Airway epithelial cell (primary cell): Measurements from ENCODE around the genes FUT2, FUT1 and CGB5.

GRCh38 chr19:48675274-48675995 is 2.6 kb upstream of the NTN5 start:
- RAMPAGE, long total RNA, result no peak

DNA sequence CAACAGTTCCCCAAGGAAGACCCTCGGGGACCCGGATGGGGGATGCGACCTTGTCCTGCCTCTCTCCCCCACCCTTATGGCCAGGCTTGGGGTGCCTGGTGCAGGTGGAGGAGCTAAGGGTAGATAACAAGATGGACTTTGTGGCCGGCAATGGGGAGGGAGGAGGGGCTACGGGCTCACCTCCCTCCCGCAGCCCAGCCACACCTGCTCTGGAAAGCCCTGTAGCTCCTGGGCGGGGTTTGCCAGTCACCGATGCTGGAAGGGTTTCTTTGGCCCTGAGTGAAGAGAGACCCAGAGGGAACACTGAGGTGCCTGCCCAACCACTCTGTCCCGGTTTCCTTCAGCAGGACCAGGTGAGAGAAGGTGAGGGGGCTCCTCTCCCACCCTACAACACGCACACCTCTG is at the start of gene FUT2:
Gene FUT2, plus strand, starts transcription at position 245 of the 405 bp plus-strand sequence.
- RAMPAGE, long total RNA, result no peak

- RAMPAGE, long total RNA, result no peak
These were observed 1.6 kb downstream of the IZUMO1 start for GRCh38 chr19:48745013-48745673.

DNA sequence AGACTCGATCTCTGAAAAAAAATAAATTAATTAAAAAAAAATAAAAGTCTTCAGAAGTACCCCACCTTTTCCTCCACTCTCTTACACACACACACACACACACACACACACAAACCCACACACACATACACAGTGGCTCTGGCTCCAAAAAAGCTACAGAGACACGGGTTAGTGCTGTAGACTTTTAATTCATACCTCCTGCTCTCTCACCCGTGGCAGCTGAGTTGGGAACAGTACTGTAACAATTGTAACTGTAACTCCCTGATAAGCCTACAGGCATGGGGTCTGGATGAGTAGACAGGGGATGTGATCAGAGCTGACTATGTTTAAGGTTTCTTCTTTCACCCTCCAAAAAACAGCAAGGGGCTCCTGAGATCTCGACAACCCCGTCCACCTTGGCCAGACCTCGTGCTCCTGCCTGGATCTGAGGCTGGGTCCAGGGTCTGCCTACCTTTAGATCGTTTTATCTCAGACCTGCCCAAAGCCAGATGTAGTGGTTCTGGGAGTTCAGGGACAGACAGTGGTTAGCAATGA is 1.2 kb upstream of the IZUMO1 start:
- RAMPAGE, long total RNA, result no peak

DNA sequence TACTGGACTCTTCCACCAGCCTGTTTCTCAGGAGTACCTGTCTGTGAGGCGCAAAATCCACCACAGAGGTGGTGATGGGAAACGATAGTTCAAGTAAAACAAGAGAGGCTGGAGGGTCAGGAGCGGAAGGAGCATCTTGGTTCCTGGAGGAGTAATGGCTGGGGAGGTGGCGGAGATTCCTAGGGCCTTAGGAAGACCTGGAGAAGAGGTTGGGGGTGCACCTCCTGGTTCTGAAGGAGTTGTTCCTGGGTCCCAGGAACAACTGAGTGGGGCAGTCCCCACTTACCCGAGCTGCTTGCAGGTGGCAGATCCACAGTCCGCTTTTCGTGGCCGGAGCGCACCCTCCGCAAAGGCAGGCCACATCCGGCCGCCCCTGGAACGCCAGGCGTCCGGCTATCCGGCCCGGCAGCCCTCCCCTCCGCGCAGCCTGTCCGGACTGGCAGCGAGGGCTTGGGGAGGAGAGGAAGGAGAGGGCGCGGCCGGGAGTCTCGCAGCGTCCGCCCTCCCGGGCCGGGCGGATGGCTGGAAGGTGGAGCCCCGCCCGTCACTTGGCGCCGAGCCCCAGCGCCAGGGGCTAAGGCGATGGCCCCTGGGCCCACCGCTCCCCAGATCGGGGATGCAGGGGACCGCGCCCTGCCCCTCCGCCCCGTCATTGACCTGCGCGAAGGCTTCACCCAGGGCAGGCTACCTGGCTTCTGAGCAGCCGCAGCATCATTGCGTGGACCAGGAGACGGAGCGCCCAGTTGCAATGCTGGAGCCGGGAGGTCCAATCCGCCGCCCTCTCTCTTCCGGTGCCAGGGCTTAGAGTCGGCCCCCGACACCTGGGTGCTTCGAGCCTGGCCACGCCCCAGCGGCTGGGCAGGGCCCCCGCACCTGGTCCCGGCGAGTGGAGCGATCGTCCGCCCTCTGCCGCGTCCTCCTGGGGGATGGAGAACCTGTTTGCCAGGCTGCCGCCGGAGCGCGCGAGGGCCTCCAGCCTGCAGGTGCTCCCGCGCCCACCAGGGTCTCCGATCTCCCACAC is at the start of gene FUT1:
Gene FUT1, minus strand, starts transcription at position 438 of the 1,021 bp plus-strand sequence.
- RAMPAGE, long total RNA, result no peak

DNA sequence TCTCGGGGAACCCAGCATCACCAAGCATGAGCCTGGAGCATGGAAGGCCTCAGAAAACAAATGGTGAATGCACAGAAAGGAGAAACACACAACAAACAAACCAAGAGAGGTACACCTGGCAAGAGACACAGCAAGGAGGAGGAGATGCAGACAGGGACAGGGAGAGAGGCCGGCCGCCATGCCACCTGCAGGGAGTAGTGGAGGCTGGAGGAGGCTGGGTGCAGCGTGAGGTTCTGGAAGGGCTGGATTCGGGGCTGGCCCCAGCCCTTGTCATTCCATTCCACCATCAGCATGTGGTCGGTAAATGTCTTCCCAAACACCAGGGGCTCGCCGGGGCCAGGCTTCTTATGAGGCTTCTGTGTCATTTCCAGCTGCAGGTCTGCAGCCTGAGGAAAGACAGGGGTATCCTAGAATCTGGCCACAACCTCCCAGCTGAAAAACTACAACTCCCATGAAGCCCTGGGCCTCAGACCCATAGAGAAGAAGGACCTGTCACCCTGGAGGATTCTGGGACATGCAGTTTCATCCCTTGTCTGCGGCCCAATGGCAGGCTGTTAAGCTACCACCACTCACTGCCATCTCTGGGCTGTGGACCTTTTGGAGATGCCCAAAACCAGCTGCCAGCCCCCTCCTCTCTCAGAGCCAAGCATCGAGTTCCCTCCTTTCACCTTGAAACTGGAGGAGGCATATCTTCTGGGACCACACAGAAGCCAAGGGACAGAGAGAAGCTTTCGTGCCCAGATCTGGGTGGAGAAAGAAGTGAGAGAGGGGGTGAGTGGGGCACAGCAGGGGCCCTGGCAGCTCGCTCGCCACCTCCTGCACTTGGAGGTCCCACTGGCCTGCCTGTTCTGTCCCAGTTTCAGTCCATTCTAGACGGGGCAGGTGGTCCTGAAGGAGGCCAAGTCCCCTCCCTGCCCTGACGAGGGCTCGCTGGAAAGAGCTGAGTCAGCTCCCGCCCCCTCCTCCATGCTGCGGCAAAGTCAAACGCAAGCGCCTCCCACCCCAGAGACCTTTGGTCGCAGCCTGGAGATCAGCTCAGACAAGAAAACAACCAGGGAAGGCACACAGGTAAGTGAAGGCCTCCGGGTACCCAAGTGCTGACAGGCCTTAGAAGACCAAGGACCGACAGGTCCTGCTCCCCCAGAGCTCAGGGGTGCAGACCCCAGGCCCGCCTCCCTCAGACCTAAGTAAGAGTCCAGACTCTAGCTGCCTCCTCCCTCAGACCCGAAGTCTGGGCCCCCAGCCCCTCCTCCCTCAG is 4.1 kb downstream of the BCAT2 start:
- RAMPAGE, long total RNA, result no peak

DNA sequence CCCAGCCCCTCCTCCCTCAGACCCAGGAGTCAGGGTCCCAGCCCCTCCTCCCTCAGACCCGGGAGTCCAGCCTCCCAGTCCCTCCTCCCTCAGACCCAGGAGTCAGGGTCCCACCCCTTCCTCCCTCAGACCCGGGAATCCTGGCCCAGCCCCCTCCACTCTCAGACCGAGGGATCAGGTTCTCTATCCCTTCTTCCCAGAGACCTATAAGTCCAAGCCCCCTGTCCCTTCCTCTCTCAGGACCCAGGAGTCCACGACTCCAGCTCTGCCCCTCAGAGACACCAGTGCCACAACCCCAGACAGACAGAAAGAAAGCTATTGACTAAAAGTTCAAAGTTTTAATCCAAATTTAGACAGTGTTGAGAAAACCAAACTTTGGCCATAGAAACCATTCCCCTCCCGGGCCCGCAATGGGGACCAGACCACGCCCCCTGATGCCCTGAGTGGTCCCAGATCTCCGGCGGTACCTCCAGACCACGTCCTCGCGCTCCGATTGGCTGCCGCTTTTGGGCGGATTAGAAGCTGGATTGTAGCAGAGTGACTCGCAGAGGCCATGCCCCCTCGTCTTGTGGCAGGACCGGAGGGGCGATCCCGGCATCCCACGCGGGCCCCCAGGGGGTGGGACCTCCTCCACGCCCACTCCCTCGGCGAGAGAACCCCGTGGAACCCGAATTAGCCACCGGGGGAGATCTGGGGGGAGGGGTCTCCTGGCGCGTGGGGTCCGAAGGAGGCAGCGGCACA is 653 bp upstream of the HSD17B14 start:
- RAMPAGE, long total RNA, result no peak

DNA sequence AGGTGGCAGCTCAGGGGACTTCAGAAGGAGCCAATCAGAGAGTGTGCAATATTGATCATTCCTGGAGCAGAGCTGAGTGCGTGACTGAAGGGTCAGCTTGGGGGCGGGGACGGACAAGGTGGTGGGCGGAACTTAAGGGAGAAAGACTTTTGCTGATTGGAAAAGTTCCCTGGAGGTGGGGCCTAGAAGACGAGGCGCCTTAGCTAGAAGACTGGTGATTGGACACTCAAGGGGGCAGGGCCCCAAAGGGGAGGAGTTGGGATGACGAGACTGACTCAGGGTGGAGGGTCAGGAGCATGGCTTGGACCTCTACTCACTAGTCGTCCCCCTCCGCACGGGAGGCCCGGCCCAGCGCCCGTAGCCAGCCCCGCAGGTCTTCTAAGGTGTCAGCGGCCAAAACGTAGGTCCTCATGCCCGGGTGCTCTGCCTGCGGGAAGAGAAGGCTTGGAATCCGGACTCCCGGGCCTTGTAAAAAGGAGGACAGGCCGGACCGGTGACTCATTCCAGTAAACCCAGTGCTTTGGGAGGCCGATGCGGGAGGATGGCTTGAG is 8.3 kb downstream of the PLEKHA4 start:
- RAMPAGE, long total RNA, result no peak

DNA sequence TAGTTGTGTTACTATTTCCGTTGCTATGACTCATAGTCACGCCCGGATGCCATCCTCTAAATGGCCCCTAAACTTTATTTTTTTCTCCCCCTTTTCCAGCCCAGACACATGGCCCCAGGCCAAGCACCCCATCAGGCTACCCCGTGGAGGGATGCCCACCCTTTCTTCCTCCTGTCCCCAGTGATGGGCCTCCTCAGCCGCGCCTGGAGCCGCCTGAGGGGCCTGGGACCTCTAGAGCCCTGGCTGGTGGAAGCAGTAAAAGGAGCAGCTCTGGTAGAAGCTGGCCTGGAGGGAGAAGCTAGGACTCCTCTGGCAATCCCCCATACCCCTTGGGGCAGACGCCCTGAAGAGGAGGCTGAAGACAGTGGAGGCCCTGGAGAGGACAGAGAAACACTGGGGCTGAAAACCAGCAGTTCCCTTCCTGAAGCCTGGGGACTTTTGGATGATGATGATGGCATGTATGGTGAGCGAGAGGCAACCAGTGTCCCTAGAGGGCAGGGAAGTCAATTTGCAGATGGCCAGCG is 967 bp downstream of the PPP1R15A start:
- RAMPAGE, long total RNA, result no peak

DNA sequence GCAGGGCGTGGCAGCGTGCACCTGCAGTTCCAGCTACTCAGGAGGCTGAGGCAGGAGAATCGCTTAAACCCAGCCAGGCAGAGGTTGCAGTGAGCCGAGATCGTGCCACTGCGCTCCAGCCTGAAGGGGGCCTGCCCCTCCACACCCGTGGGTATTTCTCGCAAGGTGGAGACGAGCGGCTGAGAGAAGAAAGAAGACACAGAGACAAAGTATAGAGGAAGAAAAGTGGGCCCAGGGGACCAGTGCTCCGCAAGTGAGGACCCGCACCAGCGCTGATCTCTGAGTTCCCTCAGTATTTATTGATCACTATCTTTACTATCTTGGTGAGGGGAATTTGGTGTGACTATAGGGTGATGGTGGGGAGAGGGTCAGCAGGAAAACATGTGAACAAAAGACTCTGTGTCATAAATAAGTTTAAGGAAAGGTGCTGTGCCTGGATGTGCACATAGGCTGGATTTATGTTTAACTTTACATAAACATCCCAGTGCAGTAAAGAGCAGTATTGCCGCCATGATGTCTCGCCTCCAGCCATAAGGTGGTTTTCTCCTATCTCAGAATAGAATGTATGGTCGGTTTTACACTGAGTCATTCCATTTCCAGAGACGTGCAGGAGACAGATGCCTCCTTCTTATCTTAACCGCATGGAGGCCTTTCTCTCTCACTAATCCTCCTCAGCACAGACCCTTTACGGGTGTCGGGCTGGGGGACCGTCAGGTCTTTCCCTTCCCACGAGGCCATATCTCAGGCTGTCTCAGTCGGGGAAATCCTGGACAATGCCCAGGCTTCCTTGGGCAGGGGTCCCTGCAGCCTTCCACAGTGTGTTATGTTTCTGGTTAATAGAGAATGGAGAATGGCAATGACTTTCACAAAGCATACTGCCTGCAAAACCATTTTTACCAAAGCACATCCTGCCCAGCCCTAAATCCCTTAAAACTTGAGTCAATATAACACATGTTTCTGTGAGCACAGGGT is 6.8 kb downstream of the TULP2 start:
- RAMPAGE, long total RNA, result no peak

DNA sequence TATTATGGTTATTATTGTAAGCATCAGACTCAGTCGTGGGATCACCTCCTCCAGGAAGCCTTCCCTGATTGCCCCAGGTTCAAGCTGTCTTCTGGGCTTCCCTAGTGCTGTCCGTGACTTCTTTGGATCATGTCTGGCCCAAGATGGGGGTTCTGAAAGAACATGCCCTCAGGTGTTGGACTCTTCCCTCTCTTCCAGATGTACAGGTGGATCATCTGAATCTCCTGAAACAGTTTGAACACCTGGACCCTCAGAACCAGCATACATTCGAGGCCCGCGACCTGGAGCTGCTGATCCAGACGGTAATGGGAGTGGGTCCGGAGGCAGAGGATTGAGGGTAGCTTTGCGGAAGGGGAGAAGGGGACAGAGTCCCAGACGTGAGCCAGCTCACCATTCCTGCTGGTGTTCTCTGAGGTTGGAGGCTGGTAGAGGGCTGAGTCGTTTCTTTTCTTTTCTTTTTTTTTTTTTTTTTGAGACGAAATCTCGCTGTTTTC is 10.9 kb downstream of the NUCB1 start:
- RAMPAGE, long total RNA, result no peak

- RAMPAGE, long total RNA, result no peak
These were observed 675 bp downstream of the FTL start for GRCh38 chr19:48965519-48966448.

GRCh38 chr19:48967391-48968374 is 2.6 kb downstream of the FTL start:
- RAMPAGE, long total RNA, result no peak

DNA sequence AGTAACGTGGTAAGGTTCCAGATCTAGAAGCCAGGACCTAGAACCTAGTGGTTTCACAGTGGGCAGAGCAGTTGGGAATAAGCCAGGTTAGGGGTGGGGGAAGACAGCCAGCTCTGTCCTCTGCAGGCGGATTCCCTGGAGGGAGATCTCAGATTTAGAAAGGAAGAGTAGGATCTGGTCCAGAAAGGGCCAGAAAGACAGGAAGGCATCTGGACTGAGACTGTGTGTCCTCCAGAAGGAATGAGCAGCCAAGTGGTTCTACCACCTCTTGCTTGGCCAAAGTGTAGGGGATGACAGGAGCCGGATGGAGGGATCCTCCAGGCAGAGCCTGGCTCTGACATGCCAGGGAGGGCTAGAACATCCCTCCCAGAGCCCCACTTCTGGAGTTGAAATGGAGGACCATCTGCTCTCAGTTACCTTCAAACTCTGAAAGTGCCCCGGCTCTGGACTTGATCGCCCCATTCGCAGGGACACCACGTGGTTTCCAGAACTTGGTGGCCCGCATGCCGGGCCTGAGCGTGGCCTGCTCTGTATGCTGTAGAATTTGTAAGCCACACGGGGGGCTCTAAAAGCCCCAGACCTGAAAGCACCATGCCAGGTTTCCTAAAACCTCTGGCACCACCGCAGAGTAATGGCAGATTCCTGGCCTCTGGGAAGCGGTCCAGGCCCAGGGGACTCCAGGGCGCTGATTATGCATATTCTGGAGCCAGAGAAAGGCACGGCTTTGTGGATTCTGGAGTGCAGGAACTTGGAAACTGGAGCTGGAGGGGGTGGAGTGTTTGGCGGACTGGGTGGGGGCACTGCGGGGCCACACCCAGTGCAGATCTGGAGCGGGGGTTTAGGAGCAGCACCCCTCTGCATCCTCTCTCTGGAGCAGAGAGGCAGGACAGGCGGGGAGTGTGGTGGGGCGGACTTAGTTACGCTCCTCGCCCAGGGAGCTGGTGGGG is 3.5 kb downstream of the FTL start:
- RAMPAGE, long total RNA, result no peak

DNA sequence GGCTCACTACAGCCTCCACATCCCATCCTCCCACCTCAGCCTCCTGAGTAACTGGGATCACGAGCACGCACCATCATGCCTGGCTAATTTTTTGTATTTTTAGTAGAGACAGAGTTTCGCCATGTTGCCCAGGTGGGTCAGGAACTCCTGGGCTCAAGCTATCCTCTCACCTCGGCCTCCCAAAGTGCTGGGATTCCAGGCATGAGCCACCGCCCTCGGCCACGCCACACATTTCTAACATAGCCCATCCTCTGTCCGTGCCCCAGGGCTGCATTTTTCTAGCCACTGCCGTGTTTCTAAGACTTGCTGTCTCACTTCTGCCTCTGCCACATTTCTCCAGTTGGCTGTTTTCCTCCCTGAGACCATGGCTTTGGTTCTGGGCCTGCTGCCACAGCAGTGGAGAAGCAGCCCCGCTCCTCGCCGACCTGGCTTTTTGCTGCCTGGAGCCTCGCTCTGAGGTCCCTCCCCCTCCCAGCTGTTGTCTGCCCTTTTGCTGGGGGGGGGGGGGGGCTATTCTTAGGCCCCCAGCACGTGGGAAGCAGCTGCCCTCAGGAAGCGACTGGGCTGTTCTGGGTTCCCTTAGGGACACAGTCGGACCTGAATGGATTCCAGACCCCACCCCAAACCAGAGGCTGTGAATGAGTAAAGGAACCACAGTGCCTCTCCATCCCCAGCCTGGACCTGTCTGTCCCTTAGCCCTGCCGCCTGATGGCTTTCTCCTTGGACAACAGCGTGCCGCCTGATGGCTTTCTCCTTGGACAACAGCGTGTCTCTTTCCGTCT is 3.4 kb downstream of the GYS1 start:
- RAMPAGE, long total RNA, result no peak

DNA sequence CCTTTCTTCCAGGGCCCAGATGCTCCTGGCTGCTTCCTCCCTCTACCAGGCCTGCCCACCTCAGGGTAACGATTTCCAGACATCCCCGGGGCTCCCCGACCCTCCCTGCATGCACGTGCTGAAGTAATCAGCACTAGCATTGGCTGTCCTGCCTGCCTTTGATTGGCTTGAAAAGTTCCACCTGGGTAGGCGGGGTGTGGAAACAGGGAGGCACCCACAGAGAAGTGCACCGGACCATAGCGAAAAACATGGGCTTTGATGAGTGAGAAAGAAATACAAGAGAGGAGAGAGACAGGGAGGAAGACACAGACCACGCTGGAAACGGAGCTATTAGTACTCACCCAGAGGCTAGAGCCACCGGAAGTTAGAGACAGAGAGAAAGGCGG is 529 bp upstream of the ENSG00000268655 start:
- RAMPAGE, long total RNA, result no peak

DNA sequence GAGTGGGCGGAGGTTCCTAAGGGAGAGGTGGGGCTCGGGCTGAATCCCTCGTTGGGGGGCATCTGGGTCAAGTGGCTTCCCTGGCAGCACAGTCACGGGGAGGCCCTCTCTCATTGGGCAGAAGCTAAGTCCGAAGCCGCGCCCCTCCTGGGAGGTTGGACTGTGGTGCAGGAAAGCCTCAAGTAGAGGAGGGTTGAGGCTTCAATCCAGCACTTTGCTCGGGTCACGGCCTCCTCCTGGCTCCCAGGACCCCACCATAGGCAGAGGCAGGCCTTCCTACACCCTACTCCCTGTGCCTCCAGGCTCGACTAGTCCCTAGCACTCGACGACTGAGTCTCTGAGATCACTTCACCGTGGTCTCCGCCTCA is at the start of gene CGB5:
Gene CGB5, plus strand, starts transcription at position 209 of the 368 bp plus-strand sequence.
- RAMPAGE, long total RNA, result no peak

DNA sequence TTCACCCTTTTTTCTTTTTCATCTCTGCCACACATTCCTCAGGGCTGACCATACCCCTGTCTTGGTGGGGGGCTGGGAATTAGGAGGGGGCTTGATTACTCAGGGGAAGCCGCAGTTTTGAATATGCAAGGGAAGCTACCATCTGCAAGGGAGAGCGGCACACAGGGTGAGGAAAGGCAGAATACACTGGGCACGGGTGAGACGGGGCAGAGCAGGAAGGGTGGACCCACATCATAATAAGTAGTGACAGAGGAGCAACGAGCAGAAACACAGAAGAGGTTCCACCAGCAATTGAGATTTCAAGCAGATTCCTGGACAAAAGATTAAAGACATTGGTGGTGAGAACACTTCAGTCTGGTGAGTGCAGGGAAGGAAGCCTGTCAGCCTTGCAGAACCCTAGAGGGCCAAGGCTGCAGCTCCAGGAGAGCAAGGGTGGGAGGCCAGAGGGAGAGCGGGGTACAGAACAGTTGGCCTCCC is 5.3 kb upstream of the LIN7B start:
- RAMPAGE, long total RNA, result no peak

DNA sequence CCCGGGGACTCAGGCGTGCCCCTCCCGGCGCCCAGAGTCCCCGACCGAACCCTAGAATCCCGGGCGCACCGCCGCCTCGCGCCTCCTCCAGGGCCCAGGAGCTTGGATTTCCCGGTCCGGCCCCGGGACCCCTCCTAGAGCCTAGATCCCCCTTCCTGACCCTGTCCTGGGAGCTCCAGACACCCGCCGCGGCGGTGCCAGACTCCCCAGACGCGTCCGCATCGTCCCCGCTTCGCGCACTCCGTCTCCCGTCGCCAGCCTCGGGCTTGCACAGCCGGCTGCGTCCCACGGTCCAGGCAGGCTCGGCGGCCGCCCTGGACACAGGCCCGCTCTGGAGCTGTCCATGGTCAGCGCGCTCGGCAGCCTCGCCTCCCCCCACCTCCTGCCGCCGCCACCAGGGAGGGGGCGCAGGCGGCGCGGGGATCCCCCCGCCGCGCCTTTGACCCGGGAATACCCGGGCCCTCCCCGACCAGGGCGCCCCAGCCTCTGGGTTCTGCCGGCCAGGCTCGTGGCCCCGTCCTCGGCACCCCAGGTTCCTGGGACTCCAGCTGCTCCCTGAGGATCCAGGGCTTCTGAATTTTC is 603 bp downstream of the PPFIA3 start:
- RAMPAGE, long total RNA, result no peak

DNA sequence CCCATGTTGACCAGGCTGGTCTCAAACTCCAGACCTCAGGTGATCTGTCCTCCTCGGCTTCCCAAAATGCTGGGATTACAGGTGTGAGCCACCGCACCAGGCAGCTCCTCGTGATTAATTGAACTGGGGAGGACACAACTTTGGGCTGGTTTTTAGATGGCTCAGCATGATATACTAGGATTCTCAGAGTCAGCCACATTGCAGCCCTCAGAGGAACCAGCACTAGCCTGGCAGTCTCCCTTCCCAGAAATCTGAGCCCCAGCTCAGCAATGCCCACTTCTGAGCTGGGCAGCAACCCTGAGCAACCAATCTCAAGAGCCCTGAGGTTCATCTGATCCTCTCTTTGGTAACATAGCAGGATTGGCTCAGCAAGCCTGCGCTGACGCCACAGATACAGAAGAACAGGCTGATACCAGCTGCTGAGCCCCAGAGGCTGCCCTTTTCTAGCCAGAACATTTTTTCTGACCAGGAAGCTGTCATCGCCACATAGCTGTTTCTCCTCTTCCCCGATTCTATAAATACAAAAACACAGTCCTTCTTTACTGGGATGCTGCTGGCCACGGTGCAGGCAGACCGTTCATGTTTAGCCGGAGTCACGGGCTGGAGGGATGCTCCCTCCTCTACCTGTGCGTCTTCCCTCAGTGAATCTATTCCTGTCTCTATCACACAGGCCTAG is 59.7 kb downstream of the TRPM4 start:
- RAMPAGE, long total RNA, result no peak